Placental epithelial cell (primary cell): ENCODE measurements around a stretch of chr19.

GRCh38 chr19:3527884-3528855, 10.8 kb upstream of the TEKTIP1 start:
- CAGE, long polyA plus RNA = no peak

DNA sequence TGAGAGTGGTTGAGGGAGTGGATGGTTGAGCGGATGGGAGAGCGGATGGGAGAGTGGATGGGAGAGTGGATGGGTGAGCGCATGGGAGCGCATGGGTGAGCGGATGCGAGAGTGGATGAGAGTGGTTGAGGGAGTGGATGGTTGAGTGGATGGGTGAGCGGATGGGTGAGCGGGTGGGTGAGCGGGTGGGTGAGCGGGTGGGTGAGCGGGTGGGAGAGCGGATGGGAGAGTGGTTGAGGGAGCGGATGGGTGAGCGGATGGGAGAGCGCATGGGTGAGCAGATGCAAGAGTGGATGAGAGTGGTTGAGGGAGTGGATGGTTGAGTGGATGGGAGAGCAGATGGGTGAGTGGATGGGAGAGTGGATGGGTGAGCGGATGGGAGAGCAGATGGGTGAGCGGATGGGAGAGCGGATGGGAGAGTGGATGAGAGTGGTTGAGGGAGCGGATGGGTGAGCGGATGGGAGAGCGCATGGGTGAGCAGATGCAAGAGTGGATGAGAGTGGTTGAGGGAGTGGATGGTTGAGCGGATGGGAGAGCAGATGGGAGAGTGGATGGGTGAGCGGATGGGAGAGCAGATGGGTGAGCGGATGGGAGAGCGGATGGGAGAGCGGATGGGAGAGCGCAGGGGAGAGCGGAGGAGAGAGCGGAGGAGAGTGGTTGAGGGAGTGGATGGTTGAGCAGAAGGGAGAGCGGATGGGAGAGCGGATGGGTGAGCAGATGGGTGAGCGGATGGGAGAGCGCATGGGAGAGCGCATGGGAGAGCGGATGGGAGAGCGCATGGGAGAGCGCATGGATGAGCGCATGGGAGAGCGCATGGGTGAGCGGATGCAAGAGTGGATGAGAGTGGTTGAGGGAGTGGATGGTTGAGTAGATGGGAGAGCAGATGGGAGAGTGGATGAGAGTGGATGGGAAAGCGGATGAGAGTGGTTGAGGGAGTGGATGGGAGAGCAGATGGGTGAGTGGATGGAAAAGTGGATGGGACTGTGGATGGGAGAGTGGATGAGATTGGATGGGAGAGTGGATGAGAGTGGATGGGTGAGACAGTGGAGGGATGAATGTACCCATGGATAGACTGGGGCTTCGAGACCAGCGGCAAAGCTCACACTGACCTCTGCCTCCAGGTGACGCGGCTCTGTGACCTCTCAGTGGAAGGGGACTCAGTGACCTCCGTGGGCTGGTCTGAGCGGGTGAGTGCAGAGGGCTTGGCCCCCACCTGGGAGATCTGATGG, 8.9 kb upstream of the TEKTIP1 start:
- CAGE, long polyA plus RNA = no peak

- CAGE, long polyA plus RNA = no peak
These were observed 1.8 kb upstream of the TEKTIP1 start for GRCh38 chr19:3537047-3537775.

DNA sequence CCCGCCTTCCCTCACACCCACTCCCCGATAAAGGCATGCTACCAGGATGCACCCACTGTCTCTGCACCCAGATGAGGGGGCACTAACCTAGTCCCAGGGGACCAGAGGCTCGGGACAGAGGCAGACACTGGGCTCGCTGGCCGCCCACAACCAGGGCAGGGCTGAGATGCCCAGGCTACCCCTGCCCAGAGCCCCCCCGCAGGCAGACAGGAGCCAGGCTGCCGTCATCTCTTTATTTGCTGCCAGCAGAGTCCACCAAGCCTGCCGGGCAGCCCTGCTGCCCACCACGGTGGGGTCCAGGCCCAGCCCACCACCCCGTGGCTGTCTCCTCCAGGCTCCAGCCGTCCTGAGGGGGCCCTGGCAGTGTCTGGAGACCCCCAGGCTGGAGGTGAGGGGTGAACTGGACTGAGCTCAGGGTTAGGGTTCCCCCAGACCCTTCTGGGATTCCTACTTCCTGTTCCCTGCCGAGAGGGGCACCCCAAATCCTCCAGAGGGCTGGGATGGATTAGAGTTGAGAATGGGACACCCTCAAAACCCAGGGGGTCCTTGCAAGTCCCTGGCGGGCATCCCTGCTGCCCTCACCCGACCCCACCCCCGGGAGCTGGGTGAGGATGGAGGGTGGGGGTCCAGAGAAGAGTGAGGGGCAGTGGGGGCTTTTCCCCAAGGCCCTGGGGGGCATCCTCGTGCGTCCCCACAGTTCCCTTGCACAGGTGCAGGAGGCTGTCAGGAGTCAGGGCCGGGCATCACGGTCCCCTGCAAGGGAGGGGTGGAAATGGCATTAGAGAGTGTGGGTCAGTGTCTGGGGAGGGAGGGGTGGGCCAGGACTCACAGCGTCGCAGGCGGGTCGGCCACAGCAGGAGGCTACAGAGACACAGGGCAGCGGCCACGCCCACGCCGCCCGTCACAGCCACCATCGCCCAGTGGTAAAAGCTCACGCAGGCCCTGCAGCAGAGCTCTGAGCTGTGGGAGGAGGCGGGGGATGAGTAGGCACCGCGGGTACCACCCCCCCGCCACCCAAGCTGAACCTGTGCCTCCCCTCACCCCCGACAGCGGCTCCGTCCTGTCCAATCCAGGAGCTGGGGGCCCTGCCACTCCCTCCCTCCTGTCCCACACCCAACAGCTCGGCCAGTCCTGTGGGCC, 5.4 kb downstream of the TEKTIP1 start:
- CAGE, long polyA plus RNA = no peak

GRCh38 chr19:3607035-3607355, 320 bp upstream of the TBXA2R start:
- CAGE, long polyA plus RNA = no peak

- CAGE, long polyA plus RNA = no peak
These were observed 3.0 kb upstream of the TBXA2R start for GRCh38 chr19:3609492-3610353.

- CAGE, long polyA plus RNA = no peak
These were observed 9.6 kb upstream of the CACTIN start for GRCh38 chr19:3636323-3636538.

- CAGE, long polyA plus RNA = no peak
These were observed 17.8 kb downstream of the APBA3 start for GRCh38 chr19:3743541-3744171.

DNA sequence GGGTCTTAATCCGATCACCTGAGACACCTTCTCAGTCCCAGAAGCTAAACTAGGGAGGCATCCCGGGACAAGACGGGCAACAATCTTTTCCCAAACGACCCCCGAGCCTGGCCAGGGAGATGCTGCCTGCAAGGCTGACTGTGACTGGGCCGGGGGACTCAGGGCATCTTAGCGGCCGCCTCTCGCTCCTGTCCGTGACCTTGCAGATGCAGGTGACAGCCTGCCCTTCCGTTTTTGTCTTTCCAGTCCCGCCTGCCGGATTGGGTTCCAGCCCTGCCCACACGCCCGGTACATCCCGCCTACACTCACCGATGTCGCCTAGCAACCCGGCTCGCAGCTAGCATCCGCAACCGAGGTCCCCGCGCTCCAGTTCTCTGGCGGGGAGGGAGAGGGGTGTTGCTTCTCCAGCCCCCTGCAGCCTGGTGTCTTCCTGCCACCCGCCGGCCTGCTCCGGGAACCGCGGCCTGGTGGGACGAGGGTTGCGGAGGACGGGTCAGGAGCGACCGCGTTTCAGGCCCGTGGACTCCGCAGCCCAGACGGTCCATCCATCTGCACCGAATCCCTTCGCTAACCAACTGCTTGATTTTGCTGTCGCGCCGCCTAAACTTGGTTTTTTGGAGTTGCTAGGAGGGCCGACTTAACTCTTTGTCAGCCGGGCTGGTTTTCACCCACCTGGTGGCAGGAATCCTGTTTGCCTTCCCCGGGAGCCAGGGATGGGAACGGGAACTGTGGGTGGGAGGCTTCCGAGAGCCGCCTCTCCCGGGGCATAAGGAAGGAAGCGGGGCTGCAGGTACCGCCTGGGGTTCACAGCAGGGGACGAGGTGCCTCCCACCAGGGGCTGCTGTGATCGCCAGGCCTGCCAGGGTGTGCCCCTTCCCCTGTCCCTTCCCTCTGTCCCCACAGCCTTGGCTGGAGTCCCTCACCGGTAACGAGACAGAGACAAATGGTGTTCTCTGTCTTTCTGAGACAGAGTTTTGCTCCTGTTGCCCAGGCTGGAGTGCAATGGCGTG, 15.3 kb upstream of the MATK start:
- CAGE, long polyA plus RNA = no peak

GRCh38 chr19:3813500-3814154, 27.4 kb upstream of the MATK start:
- CAGE, long polyA plus RNA = no peak

DNA sequence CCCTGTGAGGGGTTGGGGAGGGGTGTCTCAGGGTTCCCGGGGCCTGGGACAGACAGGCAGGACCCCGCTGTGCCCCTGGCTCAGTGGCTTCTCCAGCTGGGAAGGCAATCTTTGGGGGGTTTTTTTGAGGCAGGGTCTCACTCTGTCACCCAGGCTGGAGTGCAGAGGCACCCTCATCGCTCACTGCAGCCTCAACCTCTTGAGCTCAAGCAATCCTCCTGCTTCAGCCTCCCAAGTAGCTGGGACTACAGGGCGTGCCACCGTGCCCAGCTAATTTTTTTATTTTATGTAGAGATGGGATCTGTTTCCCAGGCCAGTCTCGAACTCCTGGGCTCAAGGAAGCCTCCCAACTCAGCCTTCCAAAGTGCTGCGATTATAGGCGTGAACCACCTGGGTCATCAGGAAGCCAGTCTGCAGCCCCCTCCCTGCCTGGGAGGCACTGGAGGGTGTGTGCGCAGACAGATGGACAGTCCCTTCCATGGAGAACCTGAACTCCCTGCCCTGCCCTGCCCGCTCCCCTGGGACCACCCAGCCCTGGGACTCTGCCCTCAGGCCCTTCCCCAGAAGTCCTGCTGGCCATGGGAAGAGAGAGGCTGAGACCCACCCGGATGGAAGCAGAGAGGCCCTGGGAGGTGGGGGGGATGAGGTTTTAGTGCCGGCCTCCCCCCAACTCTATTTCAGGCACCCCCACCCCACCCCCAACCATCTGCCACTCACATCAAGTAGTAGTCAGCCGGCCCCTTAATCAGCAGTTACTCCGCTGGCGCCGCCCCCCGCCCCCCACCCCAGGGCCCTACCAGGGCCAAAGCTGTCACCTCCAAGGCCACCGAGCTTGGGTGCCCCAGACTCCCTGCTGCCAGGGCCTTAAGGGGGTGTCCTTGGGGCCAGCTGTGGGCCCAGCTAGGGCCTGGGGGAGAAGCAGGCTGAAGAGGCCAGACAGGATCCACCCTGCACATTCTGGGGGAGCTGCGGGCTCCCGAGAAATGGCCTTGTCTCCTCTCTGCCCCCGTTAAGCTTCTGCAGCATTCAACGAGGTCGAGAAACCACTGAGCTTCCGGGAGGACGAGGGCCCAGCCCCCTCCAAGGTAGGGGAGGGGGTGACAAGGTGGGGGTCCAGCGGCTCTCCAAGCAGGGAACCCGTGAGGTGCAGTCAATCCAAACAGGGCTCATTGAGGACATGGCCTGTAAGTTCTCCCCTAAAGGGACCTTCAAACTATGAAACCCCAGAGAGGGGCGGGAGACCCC, 17.1 kb downstream of the NMRK2 start:
- CAGE, long polyA plus RNA = no peak

- CAGE, long polyA plus RNA = no peak
These were observed 3.2 kb downstream of the EEF2 start for GRCh38 chr19:3982086-3982515.

DNA sequence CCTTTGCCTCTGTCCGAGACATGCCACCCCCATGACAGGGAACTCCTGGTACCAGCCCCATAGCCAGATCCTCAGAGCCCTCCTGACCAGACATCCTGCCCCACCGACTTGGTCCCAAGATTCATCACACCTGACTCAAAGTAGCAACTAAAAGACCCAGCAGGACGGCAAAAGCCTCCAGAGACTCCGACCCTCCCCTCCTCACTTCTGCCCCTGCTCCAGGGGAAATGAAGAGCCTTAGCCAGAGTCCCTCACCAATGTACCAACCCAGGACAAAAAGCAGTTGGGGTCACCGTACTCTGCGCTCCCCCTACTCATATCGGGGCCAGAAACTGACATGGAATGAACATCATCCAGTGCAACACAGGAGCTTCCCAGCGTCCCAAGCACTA, 1.8 kb downstream of the EEF2 start:
- CAGE, long polyA plus RNA = no peak

- CAGE, long polyA plus RNA = no peak
These were observed 2.6 kb upstream of the EEF2 start for GRCh38 chr19:3987727-3988370.

GRCh38 chr19:4095009-4095674, 28.4 kb upstream of the ZBTB7A start:
- CAGE, long polyA plus RNA = no peak

- CAGE, long polyA plus RNA = no peak
These were observed 20.8 kb downstream of the MAP2K2 start for GRCh38 chr19:4102880-4103754.

- CAGE, long polyA plus RNA = no peak
These were observed 273 bp downstream of the ANKRD24 start for GRCh38 chr19:4182780-4183144.

- CAGE, long polyA plus RNA = no peak
These were observed 11.6 kb upstream of the SHD start for GRCh38 chr19:4267350-4268048.

DNA sequence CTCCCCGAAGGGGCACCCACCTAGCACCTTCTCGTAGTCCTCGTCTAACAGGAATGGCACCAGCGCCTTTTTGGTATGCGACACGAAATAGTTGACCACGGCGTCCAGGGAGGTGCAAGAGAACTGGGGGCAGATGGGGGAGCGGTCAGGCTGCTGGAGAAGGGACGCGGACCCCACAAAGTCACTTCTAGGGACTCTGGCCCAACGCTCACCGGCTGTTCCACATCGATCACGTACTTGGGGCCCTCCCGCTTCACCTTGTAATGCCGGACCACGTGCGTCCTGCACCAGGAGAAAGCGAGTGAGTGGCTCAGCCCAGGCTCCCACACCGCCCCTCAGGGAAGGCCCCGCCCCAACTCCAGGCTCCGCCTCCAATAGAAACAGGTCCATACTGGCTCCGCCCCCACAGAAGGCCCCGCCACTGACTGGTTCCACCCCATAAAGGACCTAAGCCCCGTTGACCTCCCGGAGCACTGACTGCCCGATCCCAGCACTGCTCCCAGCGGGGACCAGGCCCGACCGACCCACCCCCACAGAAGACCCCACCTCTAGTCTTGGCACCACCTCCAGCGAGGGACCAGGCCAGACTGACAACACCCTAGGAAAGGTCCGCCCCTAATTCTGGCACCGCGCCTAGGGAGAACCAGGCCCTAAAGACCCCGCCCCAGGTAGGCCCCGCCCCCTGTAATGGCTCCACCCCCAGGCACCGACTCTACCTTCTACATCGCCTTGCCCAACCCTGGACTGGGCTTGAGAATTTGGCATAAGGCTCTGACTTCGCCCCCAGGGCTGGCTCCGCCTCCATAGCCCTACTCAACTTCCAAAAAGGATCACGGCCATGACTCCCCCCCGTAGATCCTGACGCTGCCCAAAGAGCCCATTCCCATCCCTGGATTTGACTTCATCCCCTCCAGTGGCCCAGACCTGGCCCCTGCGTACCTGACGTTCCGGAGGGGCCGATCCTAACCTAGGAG, 11.2 kb downstream of the STAP2 start:
- CAGE, long polyA plus RNA = no peak

GRCh38 chr19:4365217-4365878, 22.0 kb downstream of the MPND start:
- CAGE, long polyA plus RNA = no peak